Placental pericyte (primary cell): ENCODE data around the gene NUP133.

- CAGE, long polyA plus RNA, result no peak
These were observed 212.2 kb upstream of the RAB4A start for GRCh38 chr1:229058529-229059283.

GRCh38 chr1:229238575-229239150 is 32.2 kb upstream of the RAB4A start:
- CAGE, long polyA plus RNA, result no peak

DNA sequence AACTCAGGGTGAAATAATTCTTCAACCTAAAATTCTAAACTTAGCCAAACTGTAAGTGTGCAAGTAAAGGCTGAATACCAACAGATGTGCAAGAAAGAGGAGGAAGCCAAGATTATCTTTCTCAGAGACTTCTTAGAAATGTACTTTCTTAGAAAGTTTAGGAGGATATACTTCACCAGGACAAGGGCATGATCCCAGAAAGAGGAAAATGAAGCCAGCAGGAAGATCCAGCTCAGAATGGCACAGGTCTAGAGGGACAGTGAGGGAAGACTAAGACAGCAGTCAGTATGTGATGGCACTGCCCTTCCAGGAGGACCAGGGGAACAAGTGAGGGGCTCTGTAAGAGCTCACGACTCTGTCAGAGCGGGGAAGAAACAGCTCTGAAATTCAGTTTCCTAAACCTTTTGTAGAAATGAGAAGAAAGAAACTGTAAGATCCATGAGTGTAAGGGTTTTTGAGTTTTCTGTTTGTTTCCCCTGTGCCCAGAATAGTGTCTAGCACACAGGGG is 20.3 kb downstream of the RAB4A start:
- CAGE, long polyA plus RNA, result no peak

DNA sequence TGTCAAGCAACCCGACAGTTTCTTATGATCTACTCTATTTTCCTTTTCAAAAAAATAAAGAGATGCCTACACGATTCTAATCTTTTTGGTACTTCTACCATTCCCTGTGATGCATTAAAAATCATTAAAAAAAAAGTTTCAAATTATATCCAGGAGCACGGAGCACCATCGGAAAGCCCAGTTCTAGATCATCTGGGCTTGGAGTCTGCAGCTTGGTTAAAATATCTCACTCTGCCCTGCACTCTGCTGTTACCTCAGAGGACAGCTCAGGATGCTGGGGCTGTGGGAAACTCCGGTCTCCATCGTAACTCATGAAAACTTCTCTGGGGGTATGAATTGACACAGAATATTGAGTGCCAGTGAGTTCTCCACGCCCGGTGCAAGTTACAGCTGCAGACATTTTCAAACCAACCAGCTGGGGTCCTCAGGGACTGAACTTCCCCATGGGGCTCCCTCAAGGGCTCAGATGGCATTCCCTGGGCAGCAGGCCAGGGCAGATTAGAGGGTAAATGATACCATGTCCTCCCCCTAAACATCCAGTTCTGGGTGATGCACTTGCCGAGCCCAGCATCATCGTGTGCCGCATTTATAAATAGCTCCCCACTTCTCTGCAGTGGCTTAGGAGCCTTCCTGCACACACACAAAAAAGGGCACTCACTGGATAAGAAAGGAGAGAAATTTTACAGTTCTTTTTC is 27.7 kb upstream of the CCSAP start:
- CAGE, long polyA plus RNA, result no peak

GRCh38 chr1:229412043-229412500 is 21.8 kb downstream of the ACTA1 start:
- CAGE, long polyA plus RNA, result no peak

DNA sequence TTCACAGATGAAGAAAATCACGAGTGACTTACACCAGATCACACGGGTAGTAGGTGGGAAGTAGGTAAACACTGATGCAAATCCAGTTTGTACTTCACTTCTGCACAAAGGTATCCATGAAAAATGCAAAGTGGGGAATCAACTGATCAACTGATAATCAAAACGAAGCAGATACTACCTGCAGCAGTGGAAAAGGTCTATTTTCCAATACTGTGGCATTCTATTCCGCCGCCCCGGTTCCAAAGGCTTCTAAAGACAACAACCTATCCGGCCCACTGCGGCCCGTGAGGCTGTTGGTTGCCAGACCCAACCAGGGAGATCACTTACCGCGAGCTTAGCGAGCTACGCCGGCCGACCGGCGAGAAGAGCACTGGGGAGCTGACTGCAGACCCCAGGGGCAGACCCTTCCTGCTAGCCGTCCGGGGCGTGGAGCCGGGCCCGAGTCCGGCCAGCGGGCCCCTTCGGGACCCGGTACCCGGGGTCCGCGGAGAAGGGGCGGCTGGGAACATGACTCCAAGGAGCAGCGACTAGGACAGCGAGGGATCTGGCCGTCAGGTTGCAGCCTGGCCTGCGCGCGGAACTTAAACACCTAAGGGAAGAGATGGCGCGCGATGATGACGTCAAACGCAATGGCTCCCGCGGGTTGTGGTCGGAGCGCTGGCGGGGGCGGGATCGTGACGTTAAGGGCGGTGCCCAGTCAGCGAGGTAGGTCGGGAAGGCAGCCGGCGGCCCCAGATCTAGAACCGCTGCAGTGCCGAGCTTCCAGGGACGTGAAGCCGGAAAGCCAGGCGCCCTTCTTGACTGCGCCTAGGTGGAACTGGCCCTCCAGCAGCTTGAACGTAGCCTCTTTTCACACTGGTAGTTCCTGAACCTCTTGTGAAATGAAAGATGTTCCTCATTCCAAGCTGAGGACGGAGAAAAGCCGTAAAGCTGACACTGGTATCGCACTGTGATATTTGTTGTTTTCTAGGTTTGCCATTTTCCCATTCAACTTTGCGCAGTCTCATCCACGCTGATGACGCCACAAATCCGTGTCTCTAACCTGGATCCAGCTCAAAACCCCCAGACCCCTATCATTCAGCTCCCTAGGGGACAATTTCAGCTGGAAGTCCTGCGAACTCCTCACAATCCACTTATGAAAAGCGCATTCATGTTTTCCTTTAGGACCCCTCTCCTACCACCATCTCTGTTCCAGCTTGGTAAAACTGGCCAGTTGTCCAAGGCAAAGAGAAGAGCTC is at the start of gene NUP133:
TSS of gene NUP133 (minus strand) at position 601 of the 1,238 bp plus-strand sequence.
- CAGE, long polyA plus RNA, result no peak

DNA sequence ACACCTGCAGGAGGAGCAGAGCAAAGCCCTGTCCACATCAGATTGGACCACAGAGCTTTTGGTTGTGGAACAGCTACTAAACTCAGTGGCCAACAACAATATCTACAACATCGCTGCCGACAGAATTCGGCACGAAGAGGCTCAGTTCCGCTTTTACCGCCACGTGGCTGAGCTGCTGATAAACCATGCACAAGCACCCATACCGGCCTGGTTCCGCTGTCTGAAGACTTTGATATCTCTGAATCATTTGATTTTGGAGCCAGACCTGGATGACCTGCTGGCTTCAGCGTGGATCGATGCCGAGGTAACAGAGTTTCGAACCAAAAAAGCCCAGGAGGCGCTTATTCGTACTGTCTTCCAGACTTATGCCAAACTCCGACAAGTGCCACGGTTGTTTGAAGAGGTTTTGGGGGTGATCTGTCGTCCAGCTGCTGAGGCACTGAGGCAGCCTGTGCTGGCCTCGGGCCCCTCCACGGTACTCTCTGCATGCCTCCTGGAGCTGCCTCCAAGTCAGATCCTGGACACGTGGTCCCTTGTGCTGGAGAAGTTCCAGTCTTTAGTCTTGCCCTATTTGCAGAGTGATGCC is 9.7 kb downstream of the URB2 start:
- CAGE, long polyA plus RNA, result no peak

DNA sequence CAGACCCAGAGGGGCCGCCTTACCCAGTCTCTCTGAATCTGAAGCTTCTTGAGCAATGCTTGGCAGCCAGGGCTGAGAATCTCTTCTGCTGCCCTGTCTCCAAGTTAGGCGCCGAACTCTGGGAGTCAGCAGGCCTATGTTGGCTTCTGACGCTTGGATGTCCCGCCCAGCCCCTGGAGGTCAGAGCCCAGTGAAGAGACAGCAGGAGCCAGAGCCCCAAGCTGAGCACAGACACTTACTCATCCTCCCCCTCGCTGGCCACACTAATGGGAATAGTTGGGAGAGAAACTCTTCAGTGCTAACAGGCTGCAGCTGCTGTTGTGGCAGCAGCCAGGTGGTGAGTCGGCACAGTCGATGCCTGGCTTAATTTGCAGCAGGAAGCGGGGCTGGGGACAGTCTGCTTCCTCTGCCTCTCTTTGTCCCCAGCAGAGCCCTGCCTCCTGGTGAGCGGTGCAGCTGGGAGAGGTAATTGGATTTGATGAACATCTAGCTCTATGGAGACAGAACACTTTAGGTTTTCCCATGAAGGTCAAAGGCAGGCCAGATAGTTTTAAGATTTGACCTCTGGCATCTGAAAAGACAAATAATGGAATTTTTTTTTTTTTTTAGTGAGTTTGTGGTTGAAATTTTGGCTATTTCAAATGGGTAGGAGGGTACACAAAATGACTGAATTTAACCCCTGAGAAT is 68.3 kb downstream of the URB2 start:
- CAGE, long polyA plus RNA, result no peak

DNA sequence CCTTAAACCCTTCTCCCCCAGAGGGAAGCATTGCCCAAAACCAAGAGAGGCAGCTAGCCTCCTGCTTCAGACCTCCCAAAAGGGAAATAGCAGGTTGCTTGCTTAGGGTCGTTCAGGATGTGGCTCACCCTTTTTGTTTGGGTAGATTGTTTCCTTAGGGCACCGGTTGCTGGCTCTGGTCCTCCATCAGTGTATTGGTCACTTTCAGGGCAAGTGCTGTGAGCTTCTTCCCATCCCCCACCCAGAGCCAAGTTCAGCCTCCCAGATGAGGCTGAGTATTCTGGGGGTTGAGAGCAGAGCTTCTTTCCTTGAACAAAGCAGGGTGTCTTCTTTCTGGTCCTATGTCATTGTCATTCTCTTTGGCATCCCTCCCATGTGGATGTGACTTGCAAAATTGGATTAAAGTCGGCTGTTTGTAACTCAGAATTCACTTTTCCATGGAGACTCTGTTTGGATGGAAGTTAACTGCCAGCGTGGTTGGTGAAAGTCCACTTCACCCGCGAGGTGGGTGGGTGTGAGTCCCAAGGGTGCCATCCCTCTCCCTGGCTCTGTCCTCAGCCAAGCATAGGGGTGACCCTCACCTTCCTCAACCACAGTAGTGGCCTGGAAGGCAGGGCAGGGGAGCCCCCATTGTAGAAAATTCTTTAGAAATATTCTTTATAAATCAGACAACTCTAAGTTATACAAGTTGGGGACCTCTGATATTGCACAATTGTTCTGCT is 55.4 kb upstream of the GALNT2 start:
- CAGE, long polyA plus RNA, result no peak

DNA sequence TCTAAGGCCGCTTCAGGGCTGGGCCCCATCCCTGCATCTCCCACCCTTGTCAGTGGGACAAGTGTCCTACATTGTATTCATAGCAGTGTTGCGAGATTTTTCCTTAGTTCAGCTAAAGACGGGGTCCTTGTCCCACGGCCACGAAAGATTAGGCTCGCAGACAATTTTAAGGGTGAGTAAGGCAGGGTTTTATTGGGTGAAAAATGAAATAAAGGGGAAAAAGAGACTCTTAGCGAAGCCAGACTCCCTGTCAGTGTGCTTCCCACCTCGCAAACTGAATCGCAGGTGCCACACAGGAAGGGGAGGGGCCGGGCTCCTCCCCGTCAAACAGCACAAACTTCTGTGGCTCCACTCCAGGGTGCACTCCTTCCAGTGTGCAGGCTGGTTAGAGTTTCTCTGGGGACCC is 37.9 kb upstream of the GALNT2 start:
- CAGE, long polyA plus RNA, result no peak

DNA sequence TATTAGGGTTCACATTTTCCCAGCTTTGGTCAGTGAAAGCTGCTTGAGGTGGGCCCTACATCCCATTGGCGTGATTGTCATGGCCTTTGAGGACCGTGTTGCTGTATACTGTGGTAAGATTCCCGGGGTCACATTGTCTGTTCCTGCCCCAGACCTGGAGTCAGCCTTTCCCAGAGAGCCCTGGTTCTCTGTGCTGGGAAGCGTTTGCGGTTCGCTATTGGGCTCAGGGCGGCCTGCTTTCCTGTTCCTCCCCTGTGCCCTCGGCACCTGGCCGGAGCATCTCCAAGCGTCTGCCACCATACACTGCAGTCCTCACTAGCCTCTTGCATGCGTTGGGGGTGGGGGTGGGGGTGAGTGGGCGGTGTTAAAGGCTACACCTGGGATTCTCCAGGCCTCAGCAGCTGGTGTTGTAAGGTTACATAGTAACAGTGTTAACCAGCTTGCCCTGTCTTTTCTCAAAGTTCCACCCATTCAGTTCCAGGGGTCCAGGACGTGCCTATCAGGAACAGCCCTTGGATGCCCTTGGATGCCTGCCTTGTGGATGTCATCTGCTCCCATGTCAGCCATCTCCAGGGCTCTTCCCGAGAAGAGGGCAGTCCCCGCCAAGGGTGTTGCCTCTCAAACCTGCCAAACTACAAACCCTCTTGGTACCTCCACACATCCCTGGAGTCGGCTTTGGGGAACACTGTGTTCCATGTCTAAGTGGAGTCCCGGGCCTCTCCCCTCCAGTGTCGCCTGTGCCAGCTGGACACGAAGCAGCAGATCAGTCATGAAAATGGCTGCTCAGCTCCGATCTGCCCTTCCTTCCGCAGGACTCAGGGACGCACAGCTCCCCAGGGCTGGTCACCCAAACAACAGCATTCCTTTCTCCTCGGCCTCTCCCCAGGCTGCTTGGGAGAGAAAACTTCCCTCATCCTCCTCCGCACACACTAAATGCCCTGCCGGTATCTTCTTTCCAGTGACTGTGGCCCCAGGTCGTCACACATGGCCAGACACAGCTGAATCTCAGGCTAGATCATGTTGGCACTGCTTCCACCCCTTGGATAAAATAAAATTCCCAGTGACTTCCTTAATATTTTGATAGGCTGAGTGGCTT is 53.1 kb downstream of the GALNT2 start:
- CAGE, long polyA plus RNA, result no peak

DNA sequence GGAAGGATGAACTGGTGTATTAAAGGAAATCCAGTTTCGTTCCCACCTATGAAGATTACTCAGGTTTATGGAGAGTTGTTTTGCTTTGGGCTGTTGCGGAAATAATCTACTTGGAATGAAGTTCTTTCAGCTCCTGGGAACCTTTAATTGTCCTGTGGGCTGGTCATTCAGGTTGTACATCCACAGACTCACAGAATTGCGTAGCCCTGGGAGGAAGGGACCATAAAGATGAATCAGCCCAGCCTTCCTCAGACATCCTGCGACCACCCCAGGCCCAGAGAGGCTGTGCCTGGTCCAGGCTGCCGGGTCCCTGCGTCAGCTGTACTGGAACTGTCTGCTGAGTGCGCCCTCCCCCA is 72.7 kb downstream of the GALNT2 start:
- CAGE, long polyA plus RNA, result no peak

DNA sequence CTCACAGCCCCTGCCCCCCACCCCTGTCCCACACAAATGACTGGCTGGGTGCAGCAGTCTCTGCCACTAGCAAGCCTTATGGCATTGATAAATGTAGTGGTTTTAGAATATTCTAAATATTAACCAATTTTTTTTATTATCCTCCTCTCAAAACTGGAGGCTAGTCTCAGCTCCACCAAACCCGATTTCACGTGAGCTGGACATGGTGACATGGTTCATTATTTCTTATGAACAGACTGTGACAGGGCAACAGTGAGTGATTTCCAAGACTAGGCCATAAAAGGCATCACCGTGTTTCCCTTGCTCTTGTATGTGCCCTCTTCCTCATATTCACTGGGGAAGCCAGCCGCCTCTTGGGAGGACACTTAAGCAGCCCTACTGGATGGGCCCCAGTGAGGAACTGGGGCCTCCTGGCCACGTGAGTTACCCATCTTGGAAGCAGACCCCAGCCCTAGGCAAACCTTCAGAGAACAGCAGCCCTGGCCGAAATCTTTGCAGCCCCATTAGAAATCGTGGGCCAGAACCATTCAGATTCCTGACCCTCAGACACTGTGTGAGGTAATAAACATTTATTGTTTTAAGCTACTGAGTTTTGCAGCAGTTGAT is 105.0 kb downstream of the GALNT2 start:
- CAGE, long polyA plus RNA, result no peak

DNA sequence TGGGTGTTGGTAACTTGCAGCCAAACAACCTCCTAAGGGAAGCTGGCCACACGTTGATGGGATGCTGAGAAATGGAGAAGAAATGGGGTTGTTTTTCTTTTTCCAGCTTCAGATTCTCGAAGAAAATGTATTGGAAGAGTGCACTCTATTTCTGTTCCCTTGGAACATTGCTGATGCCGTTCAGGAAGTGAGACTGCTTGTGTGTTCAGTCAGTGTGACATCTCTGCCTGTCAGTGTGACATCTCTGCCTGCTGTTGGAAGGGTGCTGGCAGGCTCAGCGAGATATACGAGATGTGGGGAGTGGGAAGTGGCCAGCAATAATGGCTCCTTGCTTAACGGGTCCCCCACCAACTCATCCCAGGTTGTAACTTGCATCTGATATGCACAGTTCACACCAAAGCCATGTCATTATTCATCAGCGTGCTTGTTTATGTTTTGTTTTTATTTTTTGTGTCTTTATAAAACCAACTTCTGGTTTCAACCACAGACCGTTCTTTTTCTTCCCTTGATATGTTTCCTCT is 145.3 kb downstream of the GALNT2 start:
- CAGE, long polyA plus RNA, result no peak

DNA sequence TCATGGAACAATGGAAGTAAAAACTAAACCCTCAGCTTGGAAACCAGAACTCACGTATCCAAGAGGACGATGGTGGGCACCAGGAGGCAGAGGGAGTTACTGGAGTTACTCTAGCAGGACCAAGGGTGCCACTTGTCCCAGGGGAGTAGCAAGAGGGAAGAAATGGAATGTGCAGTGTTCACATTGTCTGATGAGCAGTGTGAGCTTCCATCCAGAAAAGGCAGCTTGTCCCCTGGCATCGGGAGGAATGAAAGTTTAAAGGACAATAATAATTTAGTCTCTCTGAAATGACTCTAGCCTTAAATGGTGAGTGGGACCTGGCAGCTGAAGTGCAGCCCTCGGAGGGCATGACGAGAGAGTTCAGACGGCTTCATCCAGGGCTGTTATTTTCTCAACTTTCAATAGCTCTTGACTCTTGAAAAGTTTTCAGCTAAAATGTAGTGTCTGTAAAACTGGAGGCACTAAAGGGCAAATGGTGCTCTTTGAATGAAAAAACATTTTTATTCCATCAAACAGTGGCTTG is 157.1 kb downstream of the GALNT2 start:
- CAGE, long polyA plus RNA, result no peak

GRCh38 chr1:230230360-230230559 is 163.2 kb downstream of the GALNT2 start:
- CAGE, long polyA plus RNA, result no peak

DNA sequence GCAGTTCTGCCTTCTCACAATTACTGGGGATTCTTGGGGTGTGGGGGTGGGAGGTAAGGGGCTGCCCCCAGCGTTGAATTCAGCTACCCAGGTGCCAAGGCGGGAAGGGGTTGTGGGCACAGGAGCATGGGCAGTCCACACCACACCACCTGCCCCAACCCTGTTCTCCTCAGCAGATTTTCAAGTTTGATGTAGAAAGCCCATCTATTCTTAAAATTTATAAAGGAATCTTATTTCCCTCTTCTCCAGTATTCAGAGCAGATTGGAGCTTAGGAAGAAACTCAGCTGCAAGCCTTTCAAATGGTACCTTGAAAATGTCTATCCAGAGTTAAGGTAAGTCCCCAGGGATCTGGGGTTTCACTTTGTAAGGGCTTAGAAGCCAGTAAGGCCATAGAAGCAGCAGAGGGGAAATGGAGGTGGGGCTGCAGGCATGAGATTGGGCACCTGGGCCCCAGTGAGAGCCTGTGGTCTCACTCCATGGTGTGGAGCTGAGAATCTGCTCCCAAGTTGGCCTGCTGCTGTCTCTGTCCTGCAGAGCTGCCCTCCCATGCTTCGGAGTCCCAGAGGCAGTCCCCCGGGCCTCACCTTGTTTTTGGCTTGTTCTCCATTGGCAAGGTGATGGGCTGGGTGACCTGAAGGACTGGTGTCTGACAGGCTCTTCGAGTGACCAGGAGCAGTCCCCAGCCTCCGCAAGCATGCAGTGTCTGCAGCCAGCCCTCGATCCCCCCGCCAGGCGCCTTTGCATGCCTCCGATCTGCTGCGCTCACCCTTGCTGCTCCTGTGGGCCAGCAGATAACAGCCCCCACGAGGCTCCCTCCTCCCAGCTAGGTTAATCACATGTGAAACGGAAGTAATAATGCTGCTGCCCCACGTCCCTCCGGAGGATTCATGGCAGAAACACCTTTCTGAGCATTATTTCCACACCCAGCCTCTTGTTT is 163.2 kb downstream of the PGBD5 start:
- CAGE, long polyA plus RNA, result no peak

GRCh38 chr1:230274020-230274600 is 152.0 kb downstream of the PGBD5 start:
- CAGE, long polyA plus RNA, result no peak

- CAGE, long polyA plus RNA, result no peak
These were observed 126.6 kb downstream of the PGBD5 start for GRCh38 chr1:230299318-230300104.

DNA sequence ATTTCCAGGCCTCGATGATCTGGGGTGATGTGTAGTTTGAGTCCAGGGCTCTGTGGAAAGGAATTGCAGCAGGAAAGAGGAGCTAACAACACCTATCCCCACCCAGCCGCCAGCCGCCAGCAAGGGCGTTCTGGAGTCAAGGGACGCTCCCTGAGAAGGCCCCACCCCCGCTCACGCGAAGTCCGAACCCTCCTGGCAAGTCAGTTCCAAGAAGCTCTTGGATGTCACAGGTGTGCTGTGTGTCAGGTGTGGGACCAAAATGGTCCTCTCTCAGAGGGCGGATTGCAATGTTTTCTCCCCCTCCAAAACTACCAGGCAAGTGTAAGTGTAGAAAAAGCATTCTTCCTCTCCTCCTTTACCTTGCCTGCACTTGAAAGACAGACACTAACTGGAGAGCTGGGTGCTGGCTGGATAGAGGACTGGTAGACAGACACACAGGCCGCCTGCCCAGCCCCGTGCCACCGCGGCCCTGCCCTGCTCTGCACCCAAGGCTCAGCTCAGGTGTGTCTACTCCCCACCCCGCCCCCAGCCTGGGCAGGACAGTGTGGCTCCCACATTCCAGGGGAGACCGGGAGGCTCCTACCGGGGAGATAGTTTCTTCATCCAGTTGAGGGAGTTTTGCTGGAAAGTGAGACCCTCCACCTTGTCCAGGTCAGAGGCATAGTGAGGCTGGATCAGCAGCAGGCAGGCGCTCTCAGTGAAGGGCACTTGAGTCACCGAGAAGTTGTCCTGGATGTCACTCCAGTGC is 8.4 kb downstream of the AGT start:
- CAGE, long polyA plus RNA, result no peak